Measurements from ENCODE around the genes CCL13, SLFN12, GGNBP2 and AATF.

- PRO-cap = no peak
- RAMPAGE, long total RNA, 2 experiments = no peak in any of the 2 experiments
Observed at GRCh38 chr17:32869957-32870476, 6.9 kb downstream of the MYO1D start.

DNA sequence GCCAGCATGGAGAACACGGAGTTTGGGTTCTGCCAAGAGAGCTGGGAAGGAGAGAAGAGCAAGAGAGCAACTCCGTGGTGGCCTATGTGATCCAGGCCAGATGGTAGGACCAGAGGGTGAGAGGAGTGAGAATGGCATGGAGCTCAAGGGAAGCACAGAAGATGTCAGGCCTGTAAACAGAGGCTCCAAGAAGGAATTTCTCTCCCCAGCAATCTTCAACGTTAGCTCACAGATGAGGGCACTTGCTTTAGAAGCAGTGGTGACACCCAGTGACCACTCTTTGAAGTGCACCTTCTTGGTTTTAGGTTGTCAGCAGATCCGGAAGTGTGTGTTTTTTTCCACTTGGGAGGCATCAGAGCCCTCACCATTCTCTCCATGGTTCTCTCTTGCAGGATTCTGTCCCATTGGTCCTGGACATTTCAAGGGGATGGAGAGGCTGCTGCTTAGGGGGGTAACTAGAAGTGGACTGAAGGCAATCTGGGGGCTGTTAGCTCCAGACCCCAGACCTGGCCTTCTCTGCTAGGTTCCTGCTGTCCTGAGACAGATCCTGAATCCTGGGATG, 18.1 kb upstream of the TMEM98 start:
- PRO-cap = no peak
- RAMPAGE, long total RNA, 2 experiments = no peak in any of the 2 experiments

DNA sequence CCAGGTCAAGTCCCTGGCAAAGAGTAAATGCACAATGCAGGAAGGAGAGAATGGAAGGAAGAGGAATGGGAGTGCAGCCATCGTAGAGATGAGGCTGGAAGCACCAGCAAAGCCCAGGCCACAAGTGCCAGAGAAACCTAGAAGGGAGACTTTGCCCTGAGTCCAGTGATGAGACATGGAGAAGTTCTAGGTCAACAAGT, 120.7 kb upstream of the CCL2 start:
- PRO-cap = no peak
- RAMPAGE, long total RNA, 2 experiments = no peak in any of the 2 experiments

DNA sequence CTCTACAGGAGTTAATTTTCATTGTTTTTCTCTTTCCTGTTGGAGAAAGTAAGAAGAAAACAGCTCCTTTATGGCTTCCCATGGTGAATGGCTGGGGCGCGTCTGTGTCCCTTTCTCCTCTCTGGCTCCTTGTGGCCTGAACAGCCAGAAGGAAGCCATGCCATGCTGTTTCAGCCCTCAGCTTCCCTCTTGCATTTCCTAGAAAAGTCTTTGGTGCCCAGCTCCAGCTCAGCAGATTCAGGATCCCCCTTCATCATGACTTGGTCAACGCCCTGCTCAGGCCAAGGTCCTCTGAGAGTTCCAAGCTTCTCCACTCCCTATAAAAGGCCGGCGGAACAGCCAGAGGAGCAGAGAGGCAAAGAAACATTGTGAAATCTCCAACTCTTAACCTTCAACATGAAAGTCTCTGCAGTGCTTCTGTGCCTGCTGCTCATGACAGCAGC, at the start of gene CCL13:
Gene CCL13, plus strand, starts transcription at position 350 of the 443 bp plus-strand sequence.
- PRO-cap = no peak
- RAMPAGE, long total RNA, 2 experiments = start-site peak on the plus strand in 1 of 2 experiments, centred at position 348 of the sequence, 12 reads per replicate

GRCh38 chr17:34851973-34852606, 109.2 kb downstream of the CCT6B start:
- PRO-cap = no peak
- RAMPAGE, long total RNA, 2 experiments = no peak in any of the 2 experiments

DNA sequence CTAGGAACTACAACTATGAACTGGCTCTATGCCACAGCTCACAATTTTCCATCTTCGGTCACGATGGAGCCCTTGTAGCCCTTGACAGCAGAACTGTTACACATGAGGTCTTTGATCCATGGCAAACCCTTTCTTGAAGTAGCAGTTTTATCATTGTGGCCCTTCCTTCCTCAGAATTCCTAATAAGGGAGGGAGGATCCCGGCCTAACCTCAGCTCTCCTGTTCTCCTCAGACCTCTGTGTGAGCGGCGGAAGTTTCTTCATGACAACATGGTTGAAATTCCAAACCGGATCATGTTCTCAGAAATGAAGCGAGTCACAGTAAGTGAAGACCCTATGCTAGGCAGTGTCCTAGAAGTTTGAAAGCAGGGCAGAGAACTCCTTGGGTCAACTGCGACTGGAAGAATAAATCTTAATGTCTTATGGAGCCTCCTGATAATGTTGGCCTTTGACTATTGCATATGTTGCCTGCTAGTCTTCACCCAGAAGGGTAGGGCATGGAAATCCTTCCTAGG, 17.3 kb downstream of the LIG3 start:
- PRO-cap = no peak
- RAMPAGE, long total RNA, 2 experiments = no peak in any of the 2 experiments

DNA sequence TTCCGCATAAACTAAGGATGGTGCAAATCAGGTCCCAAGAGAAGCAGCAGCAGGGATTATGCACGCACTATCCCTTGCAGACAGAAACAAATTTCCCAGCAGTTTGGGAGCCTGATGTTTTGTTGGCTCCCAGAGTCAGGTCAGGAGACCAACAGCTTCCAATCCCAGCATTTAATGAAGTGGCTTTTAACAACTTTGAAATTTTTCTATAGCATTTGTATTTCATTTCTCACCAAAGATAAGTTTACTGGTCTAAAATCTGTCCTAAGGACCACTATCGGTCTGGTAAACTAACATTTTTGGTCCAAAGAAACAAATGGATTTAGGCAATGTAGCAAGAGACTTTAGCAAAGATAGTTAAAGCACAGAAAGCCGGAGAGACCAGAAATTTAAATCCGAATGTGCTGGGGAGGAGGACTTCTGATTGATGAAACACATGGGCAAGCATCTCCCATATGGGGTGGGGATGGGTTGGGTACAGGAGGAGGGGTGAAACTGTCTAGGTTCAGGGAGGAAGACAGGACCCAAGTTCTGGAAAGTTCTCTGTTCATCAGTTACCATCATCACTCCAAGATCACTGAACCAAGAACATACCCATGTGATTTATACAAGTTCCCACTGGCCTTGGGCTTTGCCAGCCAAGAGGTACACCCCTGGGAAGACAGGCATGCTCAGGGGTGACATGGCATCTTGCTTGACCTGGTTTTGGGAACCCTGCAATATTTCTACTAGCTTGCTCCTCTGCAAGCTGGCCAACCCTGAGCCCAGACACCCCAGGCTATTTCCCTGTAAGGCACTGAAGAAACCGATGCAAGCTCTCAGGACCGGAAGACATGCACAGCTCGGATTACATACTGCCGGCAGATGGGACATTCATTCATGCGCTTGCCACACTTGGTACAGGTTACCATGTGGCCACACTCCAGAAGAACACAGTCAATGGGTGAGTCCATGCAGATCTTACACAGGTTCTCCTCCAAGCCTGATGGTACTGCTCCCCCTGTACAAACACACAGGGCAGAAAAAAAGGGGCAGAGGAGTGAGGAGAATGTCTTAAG, 31.2 kb downstream of the LIG3 start:
- PRO-cap = no peak
- RAMPAGE, long total RNA, 2 experiments = no peak in any of the 2 experiments

- PRO-cap = no peak
- RAMPAGE, long total RNA, 2 experiments = no peak in any of the 2 experiments
Observed at GRCh38 chr17:35047070-35047428, 16.5 kb downstream of the RFFL start.

DNA sequence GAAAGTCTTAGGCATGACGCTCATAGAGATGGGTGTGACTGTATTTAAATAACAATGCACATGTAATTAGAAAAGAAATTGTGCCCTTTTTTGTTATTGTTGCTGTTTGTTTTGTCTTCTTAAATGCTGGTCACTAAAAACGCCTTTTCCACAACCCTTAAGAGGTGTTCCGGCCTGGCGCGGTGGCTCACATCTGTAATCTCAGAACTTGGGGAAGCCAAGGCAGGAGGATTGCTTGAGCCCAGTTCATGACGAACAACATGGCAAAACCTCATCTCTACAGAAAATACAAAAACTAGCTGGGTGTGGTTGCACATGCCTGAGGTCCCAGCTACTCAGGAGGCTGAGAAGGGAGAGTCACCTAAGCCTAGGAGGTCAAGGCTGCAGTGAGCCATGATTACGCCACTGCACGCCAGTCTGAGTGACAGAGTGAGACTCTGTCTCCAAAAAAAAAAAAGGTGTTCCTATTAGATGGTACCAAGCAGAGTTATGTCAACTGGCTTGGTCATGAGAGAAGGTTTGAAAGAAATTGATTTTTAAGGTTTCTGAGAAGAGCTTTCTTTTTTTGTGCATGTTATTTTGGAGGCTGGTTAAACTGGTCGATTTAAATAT, 23.5 kb upstream of the RFFL start:
- PRO-cap = no peak
- RAMPAGE, long total RNA, 2 experiments = no peak in any of the 2 experiments

DNA sequence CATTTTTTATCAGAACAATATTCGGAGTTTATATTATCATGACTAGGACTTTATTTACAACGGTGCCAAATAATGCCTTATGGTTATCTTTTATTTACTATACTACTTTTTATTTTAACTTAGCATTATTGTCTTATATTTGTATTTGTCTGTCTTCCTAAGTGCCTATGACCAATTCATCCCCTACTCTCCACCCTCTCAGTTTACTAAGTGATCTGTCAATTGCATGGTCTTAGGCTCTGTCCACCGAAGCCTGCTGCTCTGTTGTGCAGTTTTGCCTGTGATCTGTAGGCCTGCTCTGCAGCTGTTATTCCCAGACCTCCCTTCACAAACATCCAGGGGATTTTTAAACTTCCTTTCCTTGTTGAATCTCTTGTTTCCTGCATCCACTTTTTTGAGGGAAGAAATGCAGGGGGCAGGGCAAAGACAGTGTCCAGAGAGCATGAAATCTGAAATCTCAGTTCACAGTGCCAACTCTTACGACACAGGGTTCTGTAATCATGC, 11.2 kb downstream of the SLFN5 start:
- PRO-cap = no peak
- RAMPAGE, long total RNA, 2 experiments = no peak in any of the 2 experiments

- PRO-cap = no peak
- RAMPAGE, long total RNA, 2 experiments = no peak in any of the 2 experiments
Observed at GRCh38 chr17:35286036-35286704, 43.3 kb downstream of the SLFN5 start.

DNA sequence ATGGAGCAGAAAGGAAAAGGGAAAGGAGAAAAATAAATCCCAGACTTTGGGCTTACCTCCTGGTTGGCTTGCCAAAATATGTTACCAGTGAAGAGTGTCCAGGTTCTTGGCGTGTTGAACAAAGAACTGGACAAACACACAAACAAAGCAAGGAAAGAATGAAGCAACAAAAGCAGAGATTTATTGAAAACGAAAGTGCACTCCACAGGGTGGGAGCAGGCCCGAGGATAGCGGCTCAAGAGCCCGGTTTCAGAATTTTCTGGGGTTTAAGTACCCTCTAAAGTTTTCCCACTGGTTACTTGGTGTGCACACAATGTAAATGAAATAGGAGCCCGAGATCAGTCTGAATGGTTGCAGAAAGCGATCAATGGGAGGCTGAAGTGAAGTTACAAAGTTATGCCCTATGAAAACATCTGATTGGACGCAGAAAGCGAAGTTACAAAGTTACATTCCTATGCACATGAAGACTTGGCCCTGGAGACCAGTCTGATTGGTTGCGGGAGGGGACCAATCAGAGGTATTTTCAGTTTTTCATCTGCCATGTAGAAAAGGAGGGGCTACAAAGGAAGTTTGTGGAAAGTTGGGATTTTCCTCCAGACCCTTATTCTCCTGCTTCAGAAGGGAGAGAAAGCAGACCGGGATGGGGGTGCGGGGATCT, at the start of gene SLFN12:
Gene SLFN12, minus strand, starts transcription at position 369 of the 658 bp plus-strand sequence.
- PRO-cap = unidirectional peak, plus-strand start at position 617 of the sequence
- RAMPAGE, long total RNA, 2 experiments = no peak in any of the 2 experiments

DNA sequence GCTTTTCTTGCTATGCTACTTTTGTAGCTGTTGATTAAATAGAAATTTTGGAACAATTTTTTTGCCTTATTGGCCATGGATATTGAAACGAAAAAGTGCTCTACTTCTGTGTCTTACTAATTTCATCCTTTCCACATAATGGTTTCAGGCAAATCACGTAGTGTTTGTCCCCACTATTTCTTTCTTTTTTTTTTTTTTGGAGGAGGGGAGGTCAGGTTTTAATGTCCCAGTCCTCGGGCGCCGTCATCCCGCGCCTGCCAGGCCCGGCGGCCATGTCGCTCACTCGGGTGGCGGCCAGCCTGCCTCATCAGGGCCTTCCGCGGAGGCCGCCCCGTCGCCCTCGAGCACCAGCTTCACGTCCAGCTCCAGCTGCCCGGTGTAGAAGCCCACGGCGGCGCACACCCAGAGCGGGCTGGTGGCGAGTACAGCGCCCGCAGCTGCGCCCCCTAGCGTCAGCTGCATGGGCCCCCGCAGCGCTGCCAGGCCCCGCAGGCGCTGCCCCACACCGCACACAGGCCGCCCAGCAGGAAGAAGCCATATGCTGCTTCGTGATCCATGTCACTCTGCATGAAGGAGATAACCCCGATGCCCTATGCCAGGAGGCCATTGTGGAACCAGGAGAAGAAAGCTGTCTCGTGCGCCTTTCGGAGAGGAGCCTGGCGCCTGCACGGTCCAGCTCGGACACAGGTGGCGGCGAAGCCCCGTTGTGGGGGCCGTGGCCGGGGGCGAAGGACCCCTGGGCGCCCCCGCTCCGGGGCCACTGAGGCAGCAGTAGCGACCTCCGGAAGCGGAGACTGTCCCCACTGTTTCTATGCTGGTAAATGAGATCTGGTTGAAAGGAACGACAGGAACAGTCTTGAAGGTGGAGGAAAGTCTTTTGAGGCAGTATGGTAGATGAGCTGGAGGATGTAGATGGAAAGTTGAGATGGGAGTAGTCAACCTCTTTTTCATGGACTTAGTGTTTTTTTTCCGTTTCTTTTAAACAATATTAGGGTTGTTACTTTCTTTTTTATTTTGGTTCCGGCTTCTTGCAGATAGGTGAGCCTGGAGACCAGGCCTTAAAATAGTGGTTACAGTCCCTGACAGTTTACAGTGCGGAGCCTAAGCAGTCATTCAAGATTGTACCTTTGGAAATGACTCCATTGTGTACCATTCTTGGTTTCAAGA, 9.6 kb downstream of the AP2B1 start:
- PRO-cap = no peak
- RAMPAGE, long total RNA, 2 experiments = no peak in any of the 2 experiments

DNA sequence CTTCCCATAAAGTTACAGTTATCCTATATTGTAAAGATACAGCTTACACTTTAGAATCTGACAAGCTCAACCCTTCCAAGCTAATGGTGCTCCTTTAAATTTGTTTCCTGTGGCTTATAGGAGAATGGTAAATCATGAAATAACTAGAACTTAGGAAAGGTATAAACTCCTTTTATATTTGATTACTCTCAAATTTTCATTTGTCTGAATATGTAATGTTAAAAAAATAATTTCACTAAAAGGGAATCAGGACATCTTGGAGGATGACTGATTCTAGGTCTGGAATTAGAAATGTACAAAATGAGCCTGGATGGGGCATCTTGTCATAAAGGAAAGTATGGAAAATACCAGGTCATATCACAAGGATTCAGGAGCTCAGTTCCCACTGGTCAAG, 16.2 kb downstream of the AP2B1 start:
- PRO-cap = no peak
- RAMPAGE, long total RNA, 2 experiments = no peak in any of the 2 experiments

GRCh38 chr17:35732116-35732679, 759 bp downstream of the RASL10B start:
- PRO-cap = no peak
- RAMPAGE, long total RNA, 2 experiments = no peak in any of the 2 experiments

DNA sequence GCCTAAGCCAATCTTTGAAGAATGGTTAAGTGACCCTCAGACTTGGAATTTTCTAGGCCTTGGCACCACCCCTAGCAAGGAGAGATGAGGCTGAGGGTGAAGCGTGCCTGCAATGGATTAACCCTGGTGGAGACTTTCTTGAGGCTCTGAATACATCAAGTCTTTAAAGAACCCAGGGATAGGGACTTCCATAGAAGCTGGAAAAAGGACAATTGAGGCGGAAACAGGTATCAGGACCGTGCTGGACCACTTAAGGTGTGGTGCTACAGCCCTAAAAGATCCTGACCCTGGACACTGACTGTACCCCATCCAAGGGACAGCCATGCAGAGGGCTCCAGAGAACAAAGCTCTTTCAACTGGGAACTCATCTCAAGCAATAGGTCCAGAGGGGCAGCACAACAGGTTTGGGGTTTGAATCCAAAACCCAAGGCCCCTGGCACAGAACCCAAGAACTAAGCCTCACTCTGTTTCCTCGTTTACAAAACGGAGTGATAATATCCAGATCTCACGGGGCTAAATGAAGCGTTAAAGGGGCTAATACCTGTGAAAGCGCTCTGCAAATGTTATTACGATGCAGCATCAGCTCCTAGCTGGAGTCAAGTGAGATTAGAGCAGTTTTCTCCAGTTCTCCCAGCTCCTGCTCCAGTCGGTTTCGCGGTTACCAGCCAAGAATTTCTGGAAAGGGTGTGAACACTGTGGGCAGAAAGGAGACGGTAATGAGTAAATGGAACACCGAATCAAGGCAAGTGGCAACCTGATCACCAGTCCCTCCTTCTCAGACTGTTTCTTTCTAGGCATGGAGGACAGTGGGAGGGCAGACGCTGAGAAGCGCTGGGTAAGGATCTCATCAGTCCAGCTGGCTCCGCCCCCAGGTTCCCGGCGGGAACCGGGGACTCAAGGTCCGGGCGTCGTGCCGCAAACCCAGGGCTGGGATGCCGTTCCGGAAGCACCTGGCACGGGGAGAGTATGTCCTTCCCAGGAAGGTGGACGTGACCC, 958 bp downstream of the MYO19 start:
- PRO-cap = bidirectional peak, plus-strand start at position 871 of the sequence, minus-strand start at position 777 of the sequence
- RAMPAGE, long total RNA, 2 experiments = no peak in any of the 2 experiments

DNA sequence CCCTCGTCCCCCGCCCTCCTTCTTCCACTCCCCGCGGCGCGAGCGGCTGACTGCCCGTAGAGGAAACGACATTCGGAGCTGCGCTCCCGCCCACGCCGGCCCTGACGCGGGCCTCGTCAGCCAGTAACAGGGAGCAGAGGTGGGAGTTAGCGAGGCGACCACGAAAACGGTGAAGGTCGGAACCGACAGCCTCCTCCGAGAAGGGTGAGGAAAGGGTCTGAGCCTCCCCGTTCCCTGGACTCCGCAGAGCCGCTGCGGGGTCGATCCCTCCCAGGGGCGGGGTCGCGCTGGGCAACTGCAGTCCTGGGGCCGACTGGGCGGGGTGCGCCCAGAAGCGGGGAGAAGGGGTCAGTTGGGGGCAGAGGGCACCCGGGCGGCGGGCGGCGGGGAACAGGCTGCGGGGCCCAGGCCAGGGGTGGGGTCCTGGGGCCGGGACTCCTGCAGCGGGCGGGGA, at the start of gene GGNBP2:
Gene GGNBP2, plus strand, starts transcription at position 26 of the 454 bp plus-strand sequence.
- PRO-cap = bidirectional peak, plus-strand start at position 27 of the sequence, minus-strand start outside the sequence; unidirectional peak, minus-strand start at position 265 of the sequence
- RAMPAGE, long total RNA, 2 experiments = start-site peak on the plus strand in 2 of 2 experiments, centred at positions 29 to 52 of the sequence, 44 to 90 reads per replicate

DNA sequence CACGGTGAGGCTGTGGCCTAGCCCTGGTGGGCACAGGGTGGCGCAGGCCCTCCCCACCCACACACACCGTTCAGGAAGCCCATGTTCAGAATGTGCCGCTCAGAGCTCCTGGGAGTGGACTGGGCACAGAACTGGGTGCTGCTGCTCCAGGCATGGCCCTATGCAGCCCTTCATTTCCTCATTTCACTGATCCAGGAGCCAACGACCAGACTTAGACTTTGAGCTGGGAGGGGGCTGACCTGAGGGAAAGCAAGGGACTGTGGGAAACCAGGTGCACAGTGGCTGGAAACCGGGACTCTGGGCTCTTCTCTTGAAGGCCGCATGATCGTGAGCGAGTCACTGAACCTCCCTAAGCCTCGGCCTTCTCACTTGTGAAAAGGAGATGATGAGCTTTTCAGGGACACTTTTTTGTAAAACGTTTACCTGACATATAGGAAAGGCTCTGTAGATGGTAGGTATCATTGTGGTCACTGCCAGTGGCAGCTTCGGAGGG, 2.3 kb upstream of the MRM1 start:
- PRO-cap = no peak
- RAMPAGE, long total RNA, 2 experiments = no peak in any of the 2 experiments

DNA sequence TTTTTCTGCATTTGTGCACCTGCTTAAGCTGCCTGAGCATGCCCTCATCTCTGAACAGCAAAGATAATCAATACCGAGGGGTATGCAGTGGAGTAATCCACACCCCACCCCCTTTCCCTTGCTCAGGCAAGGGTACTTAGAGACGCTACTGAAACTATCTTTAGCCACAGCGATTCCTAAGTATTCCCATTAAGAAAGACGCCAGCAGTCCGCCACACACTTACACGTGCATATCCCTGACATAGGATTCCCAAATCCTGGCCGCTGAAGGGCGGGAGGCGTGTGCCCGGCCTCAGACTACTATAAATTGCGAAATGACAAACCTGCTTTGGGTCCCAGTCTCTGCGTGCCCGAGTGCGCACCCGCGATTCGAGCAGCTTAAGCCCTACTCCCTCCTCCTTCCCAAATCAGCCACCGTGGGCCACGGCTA, 479 bp upstream of the AATF start:
- PRO-cap = no peak
- RAMPAGE, long total RNA, 2 experiments = no peak in any of the 2 experiments

DNA sequence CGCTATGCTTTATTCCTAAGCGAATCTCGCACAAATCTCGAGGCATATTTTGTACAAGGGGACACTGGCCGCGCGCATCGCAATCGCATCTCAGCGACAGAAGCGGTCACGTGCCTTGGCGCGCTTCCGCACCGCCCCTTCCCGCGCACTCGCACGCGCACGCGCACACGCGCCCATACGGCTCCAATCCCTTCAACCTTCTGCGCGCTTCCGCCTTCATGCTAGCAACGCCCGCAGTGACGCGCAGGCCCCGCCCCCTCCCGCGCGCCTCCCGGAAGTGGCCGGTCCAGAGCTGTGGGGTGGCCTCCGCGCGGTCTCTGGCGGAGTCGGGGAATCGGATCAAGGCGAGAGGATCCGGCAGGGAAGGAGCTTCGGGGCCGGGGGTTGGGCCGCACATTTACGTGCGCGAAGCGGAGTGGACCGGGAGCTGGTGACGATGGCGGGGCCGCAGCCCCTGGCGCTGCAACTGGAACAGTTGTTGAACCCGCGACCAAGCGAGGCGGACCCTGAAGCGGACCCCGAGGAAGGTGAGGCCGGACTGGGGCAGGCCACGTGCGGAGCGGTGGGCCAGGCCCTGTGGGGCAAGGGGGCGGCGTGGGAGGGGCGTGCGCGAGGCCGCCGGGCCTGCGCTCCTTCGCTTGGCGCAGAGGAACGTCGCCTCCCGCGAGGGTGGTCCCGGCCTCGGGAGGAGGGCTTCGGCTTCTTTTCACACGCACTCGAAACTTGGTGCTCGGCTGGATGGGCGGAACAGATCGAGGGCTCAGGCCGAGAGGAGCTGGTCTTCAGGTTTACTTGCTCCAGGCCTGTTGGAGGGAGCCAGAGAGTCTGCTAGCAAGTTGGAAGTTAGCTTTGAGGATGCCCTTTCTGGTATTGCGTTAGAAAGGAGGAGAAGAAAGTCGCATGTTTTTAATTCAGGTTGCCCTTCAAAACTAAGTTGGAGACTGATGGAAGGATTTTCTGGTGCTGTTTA, at the start of gene AATF:
Gene AATF, plus strand, starts transcription at position 265 of the 970 bp plus-strand sequence.
- PRO-cap = bidirectional peak, plus-strand start at position 284 of the sequence, minus-strand start at position 151 of the sequence
- RAMPAGE, long total RNA, 2 experiments = start-site peak on the plus strand in 2 of 2 experiments, centred at positions 296 to 297 of the sequence, 168 to 853 reads per replicate